Cardiac muscle cell (in vitro differentiated cells and primary cell): ENCODE data around the genes MZB1 and SPATA24.

DNA sequence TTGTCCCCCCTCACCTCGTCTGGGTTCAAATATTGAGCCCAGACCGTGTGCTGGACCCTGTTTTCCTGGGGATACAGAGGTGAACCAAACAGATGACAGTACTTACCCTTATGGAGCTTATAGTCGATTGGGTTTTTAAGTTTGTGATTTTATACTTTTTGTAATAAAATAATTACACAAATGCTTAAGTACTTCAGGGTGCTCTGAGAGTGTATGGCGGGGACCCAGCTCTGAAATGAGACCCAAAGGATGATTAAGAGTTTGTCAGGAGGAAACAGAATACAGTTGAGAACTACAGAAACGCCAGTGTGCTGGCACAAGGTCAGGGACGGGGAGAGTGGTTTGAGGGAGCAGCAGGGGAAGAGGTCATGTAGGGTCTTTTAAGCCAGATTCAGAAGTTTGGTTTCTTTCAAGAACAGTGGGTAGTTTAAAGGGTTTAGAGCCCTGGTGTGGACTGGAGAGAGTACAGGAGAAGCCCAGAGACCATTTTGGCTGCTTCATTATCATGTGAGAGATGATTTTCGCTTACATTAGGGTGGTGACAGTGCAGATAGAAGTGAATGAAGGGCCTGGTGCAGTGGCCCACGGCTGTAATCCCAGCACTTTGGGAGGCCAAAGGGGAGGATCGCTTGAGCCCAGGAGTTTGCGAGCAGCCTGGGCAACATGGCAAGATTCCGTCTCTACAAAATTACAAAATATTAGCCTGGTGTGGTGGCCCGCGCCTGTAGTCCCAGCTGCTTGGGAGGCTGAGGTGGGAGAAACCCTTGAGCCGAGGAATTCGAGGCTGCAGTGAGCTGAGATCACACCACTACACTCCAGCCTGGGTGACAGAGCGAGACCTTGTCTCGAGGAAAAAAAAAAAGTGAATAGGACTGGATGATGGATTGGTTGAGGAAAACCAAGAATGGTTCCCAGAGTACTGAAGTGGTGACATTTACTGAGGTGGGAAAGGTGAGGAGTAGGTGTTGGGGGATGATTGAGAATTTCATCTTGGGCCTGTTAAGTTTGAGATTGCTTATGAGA lies 1.3 kb upstream of the ETF1 start:
- RAMPAGE, long total RNA: no peak
- RRBS: no CpG with 5 or more reads among the region's 17 CpGs

DNA sequence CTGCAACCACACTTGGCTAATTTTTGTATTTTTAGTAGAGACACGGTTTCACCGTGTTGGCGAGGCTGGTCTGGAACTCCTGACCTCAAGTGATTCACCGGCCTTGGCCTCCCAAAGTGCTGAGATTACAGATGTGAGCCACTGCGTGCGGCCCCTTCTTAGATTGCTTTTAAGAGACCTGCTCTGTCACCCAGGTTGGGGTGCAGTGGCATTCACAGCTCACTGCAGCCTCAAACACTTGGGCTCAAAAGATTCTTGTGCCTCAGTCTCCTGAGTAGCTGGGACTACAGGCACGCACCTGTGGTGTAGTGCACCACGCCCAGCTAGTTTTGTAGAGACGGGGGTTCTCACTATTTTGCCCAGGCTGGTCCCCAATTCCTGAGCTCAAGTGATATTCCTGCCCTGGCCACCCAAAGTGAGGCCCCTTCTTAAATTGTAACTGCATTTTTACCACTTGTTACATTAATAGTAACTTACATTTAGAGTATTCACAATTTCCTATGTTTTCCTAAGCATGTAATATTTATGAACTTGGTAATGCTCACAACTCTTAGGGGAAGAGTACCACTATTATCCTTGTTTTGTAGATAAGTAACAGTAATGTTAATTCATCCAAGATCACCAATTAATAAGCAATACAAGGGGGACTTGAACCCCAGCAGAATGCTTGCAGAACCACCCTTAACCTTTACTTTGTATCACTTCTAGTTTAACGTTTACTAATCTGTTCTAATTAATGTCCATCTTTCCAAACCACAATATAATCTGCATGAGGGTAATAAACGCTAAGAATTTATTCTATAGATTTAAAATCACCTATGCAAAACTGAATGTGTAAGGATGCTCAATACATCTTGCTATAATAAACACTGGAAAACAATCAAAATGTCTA lies 10.7 kb downstream of the HSPA9 start:
- RAMPAGE, long total RNA: no peak
- RRBS: no CpG with 5 or more reads among the region's 11 CpGs

DNA sequence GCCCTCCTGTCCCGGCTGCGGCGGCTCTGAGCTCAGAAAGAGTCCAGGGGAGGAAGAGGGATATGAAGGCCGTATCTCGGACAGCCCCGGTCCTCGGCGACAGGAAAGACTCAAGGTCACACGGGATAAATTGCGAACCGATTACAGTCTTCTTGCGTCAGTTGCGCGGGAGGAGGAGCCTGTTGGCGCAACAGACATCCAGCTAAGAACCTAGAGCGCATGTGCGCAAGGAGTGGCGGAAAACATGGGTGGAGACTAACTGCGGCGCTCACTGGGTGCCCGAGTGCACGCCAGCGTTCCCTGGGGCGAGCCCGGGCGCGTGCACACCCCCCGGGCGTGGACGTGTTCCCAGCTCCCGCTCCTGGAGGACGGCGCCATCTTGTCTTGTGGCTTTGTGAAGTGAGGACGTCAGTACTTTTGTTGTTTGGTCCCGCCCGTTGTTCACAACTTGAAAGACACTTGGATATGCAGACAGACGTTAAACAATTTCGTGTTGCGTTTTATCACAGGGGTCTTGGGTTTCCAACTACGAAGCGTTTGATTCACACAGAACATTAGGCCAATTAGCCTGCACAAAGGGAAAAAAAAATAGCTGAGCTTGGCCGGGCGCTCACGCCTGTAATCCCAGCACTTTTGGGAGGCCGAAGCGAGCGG lies 501 bp upstream of the HSPA9 start:
- RAMPAGE, long total RNA: no peak
- RRBS: 2% methylated on average over 6 of the region's 47 CpGs

- RAMPAGE, long total RNA: no peak
These were observed 53.2 kb upstream of the HSPA9 start for GRCh38 chr5:138628512-138628778.

GRCh38 chr5:138666726-138667194 lies 86.5 kb upstream of the CTNNA1 start:
- RAMPAGE, long total RNA: no peak
- RRBS: no CpG with 5 or more reads among the region's 6 CpGs

DNA sequence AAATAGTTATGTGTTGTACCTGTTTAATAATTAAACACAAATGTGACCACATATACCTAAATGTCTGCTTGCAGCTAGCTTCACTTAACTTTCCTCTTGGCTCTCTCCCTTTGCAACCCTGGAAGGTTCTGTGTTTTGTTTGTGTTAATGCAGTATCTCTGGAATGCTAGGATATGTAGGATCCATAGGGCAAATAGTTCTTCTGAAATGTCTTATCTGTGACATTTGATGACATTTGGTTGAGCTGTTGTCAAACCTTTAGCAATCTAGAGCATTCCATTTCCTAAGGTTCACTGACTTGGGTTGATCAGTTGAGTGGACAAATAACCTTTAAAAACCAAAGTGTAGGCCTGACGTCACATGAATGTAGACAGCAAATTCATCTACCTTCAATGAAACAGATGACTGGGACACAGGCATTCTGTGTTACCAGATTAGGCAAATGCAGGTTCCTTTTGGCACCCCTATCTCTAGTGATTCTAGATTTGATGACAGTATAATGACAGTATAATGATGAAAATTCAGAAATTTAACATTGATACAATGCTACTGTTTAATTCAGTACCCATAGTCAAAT lies 21.9 kb downstream of the CTNNA1 start:
- RAMPAGE, long total RNA: no peak
- RRBS: no CpG with 5 or more reads among the region's 1 CpG

GRCh38 chr5:138932625-138932824 lies 57.4 kb upstream of the LRRTM2 start:
- RAMPAGE, long total RNA: no peak
- RRBS: no CpG with 5 or more reads among the region's 6 CpGs

DNA sequence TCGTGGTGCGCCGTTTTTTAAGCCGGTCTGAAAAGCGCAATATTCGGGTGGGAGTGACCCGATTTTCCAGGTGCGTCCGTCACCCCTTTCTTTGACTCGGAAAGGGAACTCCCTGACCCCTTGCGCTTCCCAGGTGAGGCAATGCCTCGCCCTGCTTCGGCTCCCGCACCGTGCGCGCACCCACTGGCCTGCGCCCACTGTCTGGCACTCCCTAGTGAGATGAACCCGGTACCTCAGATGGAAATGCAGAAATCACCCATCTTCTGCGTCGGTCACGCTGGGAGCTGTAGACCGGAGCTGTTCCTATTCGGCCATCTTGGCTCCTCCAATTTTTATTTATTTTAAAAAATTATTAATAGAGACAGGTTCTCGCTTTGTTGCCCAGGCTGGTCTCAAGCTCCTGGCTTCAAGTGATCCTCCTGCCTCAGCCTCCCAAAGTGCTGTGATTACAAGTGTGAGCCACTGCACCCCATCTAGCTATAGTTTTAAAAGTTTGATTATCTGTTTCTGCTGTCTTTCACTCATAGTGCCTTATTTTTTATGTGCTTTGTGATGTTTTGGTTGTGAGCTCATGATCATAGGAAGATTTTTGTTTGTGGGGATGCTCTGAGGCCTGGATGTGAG lies 136.1 kb upstream of the LRRTM2 start:
- RAMPAGE, long total RNA: no peak
- RRBS: no CpG with 5 or more reads among the region's 25 CpGs

- RAMPAGE, long total RNA: no peak
- RRBS: no CpG with 5 or more reads among the region's 2 CpGs
These were observed 11.0 kb upstream of the MATR3 start for GRCh38 chr5:139282491-139282920.

DNA sequence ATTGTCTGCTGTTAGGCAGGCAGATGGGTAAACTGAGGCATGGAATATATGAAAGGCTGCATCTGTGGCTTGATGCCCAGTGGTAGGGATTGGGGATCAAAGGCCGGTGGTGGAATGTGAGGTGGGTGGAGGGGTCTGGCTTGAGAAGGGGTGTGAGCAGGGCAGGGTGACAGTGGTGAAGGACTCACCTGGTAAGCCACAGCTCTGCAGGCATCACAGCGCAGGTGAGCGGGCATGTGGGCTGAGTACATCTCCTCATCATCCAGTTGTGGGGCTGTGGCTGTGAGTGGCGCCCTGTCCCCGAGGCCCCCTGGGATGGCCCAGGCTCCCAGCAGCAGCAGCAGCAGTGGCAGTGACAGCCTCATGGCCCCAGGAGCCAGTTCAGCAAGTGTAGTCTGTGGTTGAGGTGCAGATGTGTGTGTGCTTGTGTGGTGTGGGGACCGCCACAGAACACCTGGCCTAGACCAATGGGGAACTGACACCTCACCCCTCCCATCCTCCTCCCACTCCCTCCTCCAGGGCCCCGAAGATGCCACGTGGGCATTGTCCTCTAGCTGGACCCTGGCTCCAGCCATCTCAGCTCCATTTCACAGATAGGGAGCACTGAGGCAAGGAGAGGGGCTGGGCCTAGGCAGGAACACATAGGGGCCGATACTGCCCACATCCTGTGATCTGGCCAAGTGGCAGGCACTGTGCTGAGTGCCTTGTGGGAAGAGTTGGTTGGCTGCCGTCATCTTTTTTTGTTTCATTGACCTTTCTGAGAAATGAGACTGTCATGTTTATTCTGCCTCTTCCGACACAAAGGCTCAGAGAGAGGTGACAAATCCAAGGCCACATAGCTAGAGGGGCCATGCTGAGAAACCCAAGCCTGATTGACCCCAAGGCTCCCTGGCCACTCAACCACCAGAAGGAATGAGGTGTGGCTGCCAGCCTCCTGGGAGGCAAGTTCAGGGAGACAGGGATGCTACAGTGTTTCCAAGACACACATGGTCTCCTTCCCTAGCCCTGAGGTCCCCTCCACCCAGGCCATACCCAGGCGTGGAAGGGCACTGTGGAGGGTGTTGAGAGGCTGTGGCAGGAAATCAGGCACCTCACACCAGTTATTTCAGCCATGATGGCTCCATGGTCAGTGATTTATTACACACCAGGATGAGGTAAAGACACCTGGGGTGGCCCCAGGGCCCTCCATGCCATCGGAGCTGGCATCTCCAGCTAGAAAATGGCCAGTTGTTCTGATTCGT lies at the start of gene MZB1:
Gene MZB1 (minus strand): TSS at position 422 of the 1,241 bp plus-strand sequence.
- RAMPAGE, long total RNA: no peak
- RRBS: no CpG with 5 or more reads among the region's 14 CpGs

DNA sequence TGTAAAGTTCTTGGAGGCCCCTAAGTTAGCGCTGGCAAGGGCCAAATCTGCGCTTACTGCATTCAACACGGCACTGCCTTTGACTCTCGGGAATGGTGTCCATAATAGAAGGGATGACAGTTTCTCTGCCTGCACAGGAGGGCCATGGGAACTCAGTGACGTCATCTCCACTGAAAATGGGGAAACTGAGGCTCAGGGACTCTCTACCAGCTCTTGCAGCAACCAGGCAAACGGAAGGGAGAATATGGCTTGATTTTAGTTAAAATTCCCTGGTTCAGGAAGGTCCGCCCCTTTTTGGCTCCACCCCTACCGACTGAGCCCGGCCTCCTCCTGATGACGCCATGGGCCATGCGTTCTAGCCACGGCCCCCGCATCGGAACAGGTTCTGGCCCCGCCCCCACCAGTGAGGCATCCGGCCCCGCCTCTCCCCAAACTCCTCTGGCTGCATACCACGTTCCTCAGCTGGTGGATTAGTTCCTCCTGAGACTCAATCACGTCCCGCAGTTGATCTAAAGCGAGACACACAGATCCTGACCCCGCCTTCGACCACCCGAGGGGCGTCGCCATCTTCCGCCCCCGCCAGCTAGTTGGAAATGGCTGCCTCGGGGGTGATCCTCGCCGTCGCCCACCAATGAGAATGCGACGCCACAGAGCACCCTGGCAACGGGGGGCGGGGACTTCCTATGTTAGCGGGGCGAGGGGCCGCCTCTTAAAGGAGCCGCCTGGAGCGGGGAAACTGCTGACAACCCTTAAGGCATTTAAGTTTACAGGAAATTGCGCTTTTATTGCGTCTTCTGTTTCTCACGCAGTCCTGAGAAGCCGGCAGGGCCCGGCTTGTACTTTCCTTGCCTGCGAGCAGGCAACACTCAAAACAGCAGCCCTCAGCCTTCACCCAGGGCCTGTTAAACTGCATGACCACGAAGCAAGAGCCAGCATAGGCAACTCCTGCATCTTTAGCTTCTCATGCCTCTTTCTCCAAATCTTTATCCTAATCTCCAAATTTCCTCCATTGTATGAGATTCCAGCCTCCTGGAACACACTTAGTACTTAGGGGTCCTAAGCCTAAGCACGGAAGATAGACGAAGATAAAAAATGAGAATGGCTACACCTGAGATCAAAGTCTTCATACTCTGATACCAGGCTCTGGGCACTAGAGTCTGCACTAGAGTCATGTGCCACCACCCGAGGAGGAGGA lies at the start of gene SPATA24:
Gene SPATA24 (minus strand): TSS at position 596 of the 1,195 bp plus-strand sequence.
- RAMPAGE, long total RNA: no peak
- RRBS: under 1% methylated on average over 5 of the region's 51 CpGs

DNA sequence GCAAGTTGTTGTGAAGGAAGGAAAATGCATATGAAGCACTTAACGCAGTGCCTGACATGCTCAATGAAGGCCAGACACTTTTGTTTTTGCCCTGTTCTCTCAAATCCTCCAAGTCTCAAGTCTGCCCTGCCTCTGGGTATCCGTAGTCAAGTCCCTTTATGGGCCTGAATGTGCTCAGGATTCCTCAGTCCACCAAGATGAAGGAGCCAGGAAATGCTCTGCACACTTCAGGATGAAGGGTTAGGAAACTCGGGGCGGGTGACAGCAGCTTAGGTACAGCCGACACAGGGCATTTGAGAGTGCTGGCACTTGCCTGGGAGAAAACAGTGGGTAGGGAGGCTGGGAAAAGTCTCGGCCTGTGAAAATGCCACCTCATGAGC lies 1.4 kb downstream of the ECSCR start:
- RAMPAGE, long total RNA: no peak
- RRBS: no CpG with 5 or more reads among the region's 6 CpGs

DNA sequence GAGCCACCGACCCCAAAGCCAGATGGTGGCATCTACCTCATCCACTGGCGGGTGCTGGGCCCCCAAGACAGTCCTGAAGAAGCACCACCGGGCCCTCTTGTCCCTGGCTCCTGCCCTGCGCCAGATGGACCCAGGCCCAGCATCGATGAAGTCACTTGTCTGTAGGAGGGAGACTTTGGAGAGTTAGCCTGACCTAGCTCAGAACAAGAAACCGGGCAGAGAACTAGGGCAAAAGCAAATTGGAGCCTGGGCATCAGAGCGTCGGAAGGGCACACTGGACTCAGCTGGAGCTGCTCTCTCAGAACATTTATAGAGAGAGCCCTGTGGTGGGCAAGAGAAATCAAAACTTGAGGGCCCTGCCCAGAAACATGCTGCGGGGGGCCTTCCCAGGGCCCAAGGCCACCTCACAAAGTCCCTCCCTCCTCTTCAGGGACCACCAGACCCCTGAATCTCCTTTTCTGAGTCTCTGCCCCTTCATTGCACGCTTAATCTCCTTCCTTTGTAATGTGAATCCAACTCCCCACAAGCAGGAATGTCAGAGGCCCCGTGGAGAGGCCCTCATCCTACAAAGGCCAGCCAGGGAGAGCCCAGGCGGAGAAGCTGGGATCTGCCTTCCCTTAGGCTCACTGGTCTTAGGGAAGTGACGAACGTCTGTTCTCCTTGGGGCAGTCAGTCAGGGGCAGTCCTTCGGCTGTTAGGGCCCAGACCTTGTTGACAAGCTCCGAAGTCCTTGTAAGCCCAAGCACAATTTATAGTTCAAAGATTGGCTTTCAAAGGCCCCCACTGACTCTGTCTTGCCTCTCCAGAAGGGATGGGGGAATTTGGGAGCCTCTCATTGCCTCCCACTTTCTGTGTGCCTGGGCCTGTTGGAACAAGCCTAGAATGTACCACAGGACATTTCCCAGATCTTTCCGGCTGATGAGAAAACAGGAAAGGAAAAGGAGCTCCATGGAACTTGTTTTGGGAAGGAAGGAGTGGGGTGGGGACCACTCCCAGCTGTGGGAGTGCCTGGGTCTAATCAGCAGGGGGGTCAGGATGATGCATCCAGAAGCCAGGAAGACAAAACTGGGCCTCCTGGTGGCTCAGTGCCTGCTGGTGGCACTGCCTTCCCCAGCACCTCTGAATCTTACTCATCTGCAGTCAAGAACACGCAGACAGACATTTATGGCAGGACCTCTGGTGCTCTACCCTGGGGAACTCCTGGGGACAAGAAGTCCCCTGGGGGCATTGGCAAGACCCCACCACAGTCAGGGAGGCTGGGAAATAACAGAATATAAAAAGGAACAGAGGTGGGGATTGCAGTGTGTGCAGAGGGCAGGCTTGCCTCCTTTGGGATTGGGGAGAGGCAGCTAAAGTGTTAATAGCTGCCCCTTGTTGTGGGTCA lies 2.4 kb downstream of the SMIM33 start:
- RAMPAGE, long total RNA: no peak
- RRBS: 67% methylated on average over 1 of the region's 18 CpGs

DNA sequence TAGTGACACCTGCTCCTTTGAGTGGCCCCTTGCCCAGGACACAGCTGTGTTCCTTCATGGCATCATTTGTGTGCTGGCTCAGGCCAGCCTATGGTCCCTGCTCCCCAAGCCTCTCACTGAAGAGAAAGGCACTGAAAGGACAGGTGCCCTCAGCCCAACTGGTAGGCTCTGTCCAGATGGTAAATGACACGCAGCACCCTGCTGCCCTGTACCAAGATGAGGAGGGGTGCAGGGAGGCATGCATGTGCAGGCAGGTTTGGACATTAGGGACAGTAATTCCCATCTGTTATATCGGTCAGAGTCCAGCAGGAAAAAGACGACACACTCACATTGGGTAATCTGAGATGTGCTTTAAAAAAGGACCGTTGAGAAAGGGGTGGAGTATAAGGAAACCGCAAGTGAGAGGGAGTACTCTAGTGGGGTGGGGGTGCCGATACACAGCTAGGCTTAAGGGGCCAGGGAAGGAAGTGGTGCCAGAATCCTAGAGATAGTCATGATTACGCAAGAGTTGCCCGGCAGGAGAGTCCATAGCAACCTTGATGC lies 4.5 kb downstream of the SMIM33 start:
- RAMPAGE, long total RNA: no peak
- RRBS: no CpG with 5 or more reads among the region's 8 CpGs

GRCh38 chr5:139564925-139565209 lies 3.7 kb downstream of the UBE2D2 start:
- RAMPAGE, long total RNA: no peak

- RAMPAGE, long total RNA: no peak
- RRBS: 8% methylated on average over 2 of the region's 23 CpGs
These were observed 7.7 kb downstream of the CXXC5 start for GRCh38 chr5:139655595-139656481.

- RAMPAGE, long total RNA: no peak
- RRBS: 6% methylated on average over 4 of the region's 14 CpGs
These were observed 11.5 kb downstream of the CXXC5 start for GRCh38 chr5:139659677-139660087.

DNA sequence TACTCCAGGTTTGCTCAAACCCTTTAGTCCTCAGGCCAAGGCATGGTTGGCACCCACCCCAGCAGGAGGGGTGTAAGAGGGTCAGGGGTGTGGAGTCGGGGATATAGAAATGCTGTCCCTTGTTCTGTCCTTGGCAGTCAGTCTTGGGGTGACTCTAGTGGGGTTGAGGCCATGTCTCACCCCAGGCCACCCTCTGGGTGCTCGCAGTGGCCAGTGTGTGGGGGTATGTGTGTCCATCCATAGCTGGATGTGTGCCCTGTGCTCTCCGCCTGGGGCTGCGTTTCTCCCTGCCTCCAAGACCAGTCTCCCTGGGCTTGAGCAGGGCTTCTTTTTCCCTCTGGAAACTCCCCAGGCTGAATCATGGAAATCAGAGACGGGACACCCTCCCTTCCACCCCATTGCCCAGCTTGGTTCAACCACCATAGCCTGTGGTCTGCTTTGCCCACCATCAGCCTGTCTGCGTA lies 25.8 kb downstream of the CXXC5 start:
- RAMPAGE, long total RNA: no peak
- RRBS: no CpG with 5 or more reads among the region's 6 CpGs

DNA sequence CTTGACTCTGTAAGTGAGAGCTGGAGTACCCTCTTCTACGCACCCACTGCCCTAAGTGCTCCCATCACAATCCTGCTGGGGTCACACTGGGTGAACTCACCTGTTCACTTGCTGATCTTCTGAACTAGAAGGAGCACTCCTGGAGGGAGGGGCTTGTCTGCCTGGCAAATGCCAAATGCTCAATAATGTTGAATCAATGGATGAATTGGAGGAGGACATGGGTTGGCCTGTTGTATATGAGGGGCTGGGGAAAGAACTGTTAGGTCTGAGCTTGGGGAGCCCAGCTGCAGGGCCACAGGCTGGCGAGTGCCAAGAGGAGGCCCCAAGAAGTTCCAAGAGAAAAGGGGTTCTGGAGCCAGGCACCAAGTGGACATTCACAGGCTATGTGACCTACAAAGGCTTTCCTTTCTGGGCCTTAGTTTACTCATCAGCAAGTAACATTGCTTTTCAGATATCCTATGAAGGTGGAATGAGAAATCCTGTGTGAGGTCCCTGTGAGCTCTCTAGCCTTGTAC lies 43.3 kb downstream of the CXXC5 start:
- RAMPAGE, long total RNA: no peak
- RRBS: no CpG with 5 or more reads among the region's 2 CpGs

GRCh38 chr5:139765499-139766113 lies 30.0 kb upstream of the PSD2 start:
- RAMPAGE, long total RNA: no peak
- RRBS: 2% methylated on average over 14 of the region's 41 CpGs